ENCODE measurements around a stretch of chr7.

GRCh38 chr7:27189777-27190290 lies 4.8 kb upstream of the HOXA11 start:
- PRO-cap: no peak
CAGE:
- cytosol, long polyA plus RNA: no peak
- long polyA plus RNA: no peak
- nucleus, long polyA plus RNA: no peak

DNA sequence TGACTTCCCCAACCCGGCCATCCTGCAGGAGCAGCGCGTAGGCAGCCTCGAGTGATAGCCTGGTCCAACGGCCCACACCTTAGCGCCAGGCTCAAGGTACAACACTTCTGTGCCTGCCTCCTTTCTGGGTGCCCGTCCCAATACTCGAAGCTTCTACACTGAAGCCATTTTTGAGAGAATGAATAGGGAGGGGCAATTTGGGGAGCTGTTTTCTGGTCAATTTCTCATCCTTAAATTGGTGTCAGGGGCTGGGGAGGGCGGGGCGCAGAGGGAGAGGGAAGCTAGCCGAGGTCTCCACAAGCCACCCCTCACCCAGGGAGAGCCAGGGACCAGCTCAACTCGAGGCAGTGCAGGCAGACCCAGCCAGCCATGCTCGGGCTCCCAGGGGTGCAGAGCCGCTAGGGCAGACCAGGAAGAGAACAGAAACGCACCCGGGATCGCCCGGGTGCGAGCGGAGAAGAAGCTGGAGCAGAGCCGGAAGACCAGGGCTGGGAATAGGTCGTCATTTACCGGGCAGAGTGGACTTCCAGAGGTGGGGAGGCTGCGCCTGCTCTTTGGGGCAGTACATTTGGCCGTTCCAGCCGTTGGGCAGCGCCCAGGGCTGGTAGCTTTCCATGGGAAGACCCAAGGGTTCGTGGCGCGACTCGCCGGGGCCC lies 1.1 kb downstream of the HOXA13 start:
- PRO-cap: no peak
CAGE:
- cytosol, long polyA plus RNA: no peak
- long polyA plus RNA: no peak
- nucleus, long polyA plus RNA: no peak

GRCh38 chr7:27199306-27200010 lies 433 bp downstream of the HOXA13 start:
- PRO-cap: no peak
CAGE:
- cytosol, long polyA plus RNA: no peak
- long polyA plus RNA: no peak
- nucleus, long polyA plus RNA: no peak

DNA sequence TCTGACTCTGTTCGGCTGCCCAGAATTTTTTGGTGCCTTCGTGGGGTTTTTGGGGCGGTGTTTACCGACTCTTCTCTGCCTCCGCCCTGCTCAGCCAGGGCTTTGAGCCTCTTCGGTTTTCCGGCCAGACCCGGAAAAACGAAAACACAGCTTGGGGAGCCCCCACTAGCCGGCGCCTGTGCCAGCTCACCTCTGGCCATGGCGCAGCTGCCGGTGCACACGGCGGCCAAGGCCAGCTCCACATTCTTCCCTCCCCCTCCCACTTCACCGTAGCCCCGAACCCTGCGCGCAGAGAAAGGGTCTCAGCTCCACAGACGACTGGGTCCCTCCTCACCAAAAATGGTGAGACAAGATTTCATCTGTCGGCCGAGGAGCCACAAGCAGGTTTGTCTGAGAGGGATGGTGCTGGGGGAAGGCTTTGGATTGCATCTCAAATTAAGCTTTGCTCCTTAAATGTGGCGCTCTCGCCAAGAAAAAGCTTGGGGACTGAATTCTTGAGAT lies 2.4 kb upstream of the HOXA13 start:
- PRO-cap: no peak
CAGE:
- cytosol, long polyA plus RNA: no peak
- long polyA plus RNA: no peak
- nucleus, long polyA plus RNA: no peak

- PRO-cap: no peak
CAGE:
- cytosol, long polyA plus RNA: no peak
- long polyA plus RNA: no peak
- nucleus, long polyA plus RNA: no peak
Measured at GRCh38 chr7:27361337-27362069, 118.9 kb downstream of the EVX1 start.

DNA sequence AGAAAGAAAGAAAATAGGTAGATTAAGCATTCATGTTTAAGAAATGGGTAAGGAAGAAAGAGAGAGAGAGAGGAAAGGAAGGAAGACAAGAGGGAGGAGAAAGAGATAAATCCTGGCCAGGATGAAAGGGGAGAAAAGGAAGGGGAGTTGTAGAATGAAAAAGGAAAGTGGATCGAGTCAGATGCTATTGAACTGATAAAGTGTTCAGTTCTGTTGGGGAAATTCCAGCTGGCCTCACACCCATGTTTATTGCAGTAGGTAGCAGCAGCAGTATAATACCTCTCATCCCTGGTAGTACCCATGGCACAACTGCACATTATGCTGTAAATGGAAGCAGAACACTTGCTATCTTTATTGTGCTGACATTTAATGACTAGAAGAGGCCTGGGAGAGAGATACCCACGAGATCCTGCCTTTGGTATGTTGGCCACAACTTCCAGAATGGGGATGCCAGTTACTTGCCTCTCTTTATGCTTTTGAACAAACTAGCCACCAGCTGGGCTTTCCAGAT lies 178.1 kb downstream of the EVX1 start:
- PRO-cap: no peak
CAGE:
- cytosol, long polyA plus RNA: no peak
- long polyA plus RNA: no peak
- nucleus, long polyA plus RNA: no peak

GRCh38 chr7:27423320-27423796 lies 180.8 kb downstream of the EVX1 start:
- PRO-cap: no peak
CAGE:
- cytosol, long polyA plus RNA: no peak
- long polyA plus RNA: no peak
- nucleus, long polyA plus RNA: no peak

DNA sequence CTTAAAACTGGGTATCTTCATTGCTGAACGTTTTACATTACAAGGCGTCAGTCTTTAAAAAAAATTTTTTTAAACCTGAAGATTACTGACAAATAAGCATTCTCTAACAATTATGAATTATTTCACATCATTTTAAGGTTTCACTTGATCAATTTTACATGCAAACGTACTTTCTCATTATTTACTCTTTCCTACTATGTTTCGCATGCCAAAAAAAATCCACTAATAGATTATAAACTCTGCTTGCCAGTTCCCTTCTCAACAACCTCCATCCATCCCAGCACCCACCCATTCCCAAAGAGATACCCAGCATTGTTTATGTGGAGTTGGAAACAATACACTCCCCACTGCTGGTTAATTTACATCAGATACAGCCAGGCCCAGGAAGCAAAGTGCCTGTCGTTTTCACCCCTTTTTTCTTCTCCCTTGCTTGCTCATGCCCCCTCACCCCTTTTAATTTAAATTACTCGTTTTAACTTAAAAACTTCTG lies 60.0 kb downstream of the HIBADH start:
- PRO-cap: no peak
CAGE:
- cytosol, long polyA plus RNA: no peak
- long polyA plus RNA: no peak
- nucleus, long polyA plus RNA: no peak

DNA sequence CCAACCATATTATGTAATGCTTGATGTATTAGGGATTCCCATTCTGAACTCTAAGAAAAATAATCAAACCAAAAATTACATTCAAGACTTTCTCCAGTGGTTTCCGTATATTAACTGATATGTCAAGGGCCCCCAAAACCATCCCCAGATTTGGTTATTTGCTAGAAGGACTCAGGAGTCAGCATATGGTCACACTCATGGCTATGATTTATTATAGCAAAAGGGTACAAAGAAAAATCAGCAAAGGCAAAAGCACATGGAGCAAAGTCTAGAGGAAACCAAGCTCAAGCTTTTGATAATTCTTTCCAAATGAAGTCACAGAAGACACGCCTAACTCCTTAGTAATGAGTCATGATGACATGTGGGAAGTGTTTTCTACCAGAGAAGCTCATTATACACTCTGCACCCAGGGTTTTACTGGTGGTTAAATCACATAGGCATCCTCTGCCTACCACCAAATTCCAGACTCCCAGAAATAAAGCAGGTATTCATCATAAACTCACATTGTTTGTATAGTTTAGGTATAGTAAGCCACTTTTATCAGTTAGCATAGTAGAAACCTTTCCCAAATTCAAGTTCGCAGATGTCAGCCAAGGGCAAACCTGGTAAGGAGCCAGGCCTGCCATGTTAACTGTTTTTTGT lies 15.2 kb upstream of the HIBADH start:
- PRO-cap: no peak
CAGE:
- cytosol, long polyA plus RNA: no peak
- long polyA plus RNA: no peak
- nucleus, long polyA plus RNA: no peak

DNA sequence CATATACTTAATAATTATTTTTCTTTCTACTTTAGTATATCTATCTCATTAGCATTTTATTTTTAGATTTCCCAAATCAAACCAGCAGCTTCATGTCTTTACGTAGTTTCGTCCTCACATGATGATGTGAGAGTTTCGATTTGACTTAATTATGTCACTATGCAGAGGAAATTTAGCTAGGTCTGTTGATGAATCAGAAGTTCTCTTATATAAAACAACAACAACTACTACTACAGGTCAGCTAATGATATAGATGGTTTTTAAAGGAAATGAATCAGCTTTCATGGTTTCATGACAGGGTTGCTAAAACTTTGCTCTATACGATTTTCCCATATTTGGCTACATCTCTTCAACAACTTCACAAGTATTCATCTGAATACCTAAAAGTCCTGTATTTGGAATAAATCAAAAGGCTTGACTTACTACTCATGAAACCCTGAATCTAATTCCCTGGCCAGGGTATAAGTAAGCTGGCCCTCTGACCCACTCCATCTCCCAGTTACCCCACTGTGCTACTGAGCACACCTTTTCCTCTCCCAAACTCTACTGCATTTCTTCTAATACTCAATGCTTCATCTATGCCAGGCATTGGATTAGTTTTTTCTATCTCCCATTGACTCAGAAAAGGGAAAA lies 28.5 kb downstream of the JAZF1 start:
- PRO-cap: no peak
CAGE:
- cytosol, long polyA plus RNA: no peak
- long polyA plus RNA: no peak
- nucleus, long polyA plus RNA: no peak

- PRO-cap: no peak
CAGE:
- cytosol, long polyA plus RNA: no peak
- long polyA plus RNA: no peak
- nucleus, long polyA plus RNA: no peak
Measured at GRCh38 chr7:28156987-28157714, 23.4 kb downstream of the JAZF1 start.

DNA sequence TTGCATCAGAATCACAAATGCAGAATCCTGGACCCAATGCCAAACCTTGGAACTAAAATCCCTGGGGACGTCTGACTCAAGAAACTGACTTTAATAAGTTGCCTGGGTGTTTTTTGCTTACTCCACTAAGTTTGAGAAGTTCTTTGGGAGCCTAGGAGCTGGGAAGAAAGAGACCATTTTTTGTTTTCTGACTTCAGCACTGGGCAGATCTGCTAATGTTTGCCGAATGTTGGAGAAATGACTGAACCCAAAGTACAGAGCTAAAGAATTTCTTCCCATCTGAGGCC lies 6.5 kb upstream of the CREB5 start:
- PRO-cap: no peak
CAGE:
- cytosol, long polyA plus RNA: no peak
- long polyA plus RNA: no peak
- nucleus, long polyA plus RNA: no peak

DNA sequence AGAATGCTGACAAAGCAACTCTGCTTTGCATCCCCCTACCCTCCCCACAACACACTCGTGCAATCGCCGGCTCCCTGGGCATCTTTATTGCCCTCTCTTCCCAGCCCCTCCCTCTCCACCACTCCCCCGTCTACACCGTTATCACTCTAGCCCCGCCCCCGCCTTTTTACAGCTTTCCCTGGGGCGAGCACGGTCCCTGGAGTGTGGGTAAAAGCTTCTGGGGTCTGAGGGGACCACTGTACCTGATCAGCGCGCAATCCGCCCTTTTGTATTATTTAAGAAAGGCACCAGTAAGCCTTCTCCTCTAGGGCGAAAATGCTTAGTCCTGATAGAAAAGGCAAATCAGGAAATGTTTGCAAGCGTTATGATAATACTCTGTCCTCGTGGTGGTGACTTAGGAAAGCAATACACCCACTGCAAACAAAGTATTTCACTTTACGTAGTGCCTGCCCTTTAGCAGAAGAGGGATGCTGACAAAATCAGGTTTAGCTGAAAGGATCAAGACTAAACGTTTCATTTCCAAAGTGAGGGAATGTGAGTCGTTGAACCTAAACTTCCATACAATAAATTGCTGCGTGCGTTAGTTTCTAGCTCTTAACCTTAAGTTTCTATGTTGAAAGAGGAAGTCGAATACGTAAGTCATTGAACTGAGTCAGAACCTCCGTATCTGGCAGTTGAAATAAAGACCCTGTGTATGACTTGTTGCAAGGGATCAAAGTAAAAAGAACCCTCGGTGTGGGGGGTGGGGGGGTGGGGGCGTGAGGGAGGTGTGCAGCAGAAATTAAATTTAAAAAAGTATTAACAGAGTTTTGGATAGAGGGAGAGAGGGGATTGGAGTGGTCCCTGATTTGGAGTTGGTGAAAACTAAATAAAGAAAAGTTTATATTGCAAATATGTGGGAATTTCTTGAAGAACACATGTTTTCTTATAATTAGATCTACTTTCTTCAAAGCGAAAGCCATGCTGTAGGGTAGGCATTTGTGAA lies 1.2 kb upstream of the CREB5 start:
- PRO-cap: no peak
CAGE:
- cytosol, long polyA plus RNA: no peak
- long polyA plus RNA: no peak
- nucleus, long polyA plus RNA: no peak

DNA sequence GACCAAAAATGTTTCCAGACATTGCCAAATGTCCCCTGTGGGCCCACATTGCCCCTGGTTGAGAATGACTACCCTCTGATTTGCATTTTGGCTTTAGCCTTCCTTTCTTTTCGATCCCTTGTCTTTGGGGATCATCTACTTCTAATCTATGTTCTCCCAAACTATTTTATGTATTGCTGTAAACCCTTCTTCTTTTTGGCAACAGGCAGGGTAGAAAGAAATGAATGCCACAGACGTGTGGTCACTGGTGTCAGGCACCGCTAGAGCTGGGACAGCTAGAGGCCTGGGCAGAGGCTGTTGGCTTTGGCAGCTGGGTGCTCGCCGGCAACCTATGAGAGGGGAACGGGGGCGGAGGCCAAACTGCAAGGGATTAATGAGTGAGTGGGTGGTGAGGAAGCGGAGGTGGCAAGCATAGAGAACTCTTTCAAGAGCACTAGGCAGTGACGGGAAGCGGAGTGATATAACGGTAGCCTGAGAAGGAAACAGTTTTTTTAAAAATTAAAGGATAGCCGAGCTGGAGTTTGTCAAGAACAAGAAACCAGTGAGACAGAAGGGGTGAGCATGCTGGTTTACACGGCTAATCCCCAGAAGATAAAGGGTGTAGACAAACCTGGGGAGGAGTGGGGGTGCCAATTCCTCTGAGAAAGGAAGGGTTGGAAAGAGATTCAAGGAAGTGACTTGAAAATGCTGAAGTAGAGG lies 78.5 kb downstream of the CREB5 start:
- PRO-cap: no peak
CAGE:
- cytosol, long polyA plus RNA: no peak
- long polyA plus RNA: no peak
- nucleus, long polyA plus RNA: no peak

- PRO-cap: no peak
CAGE:
- cytosol, long polyA plus RNA: no peak
- long polyA plus RNA: no peak
- nucleus, long polyA plus RNA: no peak
Measured at GRCh38 chr7:28536167-28536658, 123.9 kb downstream of the CREB5 start.

GRCh38 chr7:28686438-28686812 lies 271.7 kb downstream of the TRIL start:
- PRO-cap: no peak
CAGE:
- cytosol, long polyA plus RNA: no peak
- long polyA plus RNA: no peak
- nucleus, long polyA plus RNA: no peak

DNA sequence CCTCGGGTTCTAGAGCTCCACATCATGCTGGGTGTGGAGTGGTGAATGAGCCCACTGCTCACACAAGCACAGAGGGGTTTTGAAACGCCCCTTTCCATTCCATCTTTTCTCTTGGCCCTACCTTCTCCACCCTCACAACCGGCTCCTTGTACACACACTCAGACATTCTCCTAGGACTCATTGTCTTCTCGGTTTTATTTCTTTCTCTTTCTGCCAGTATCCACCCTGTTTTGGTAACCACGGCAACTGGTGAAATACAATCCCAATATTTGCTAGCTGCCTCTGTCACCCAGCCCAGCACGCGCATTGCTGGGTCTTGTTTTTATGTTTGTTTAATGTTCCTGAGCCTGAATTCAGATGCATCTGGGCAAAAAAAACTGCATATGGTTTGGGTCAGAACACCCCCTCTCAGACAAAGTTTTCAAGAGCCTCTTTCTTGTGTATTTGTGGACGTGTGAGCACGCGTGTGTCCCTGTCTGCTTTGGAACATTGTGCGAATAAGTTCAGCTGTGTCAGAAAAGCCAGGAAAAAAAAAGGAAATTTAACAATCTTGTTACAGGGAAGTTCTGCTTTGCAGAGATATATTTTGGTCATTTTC lies 226.0 kb downstream of the TRIL start:
- PRO-cap: no peak
CAGE:
- cytosol, long polyA plus RNA: no peak
- long polyA plus RNA: no peak
- nucleus, long polyA plus RNA: no peak

DNA sequence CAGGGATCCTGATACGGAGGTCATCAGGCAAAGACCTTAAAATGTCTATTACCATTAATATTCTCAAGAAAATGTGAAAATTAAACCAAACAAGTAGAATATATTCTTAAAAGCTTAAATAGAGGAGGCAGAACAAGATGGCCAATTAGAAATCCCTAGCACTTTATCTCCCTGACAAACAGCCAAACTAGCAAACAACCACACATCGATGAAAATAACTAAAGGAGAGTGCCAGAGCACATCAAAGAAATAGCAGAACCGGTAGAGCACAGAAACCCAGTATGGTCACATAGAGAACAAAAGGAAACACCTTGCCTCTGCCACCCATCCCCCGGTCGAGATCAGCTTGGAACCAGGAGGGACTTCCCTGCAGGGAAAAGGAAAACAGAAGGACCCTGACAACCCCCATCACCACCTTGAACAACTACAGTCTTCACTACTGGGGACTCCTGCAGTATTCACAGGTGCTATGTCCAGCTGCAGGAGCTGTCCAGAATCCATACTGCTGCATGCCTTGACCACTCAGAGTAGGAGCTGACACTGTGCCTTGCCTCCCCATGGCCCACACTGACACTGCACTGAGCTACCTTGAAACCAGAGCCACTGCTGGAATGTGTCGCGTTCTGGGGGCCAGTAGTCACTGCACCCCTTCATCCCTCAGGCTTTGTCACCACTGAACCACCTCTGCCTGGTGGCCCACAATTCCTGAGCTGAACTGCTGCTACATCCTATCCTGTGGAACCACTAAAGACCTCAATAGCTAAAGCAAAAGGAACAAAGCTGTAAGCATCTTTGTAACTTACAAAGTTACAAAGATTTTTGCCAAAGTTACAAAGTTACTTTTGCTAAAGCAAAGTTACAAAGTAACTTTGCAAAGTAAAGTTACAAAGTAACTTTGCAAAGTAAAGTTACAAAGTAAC lies 66.9 kb downstream of the TRIL start:
- PRO-cap: no peak
CAGE:
- cytosol, long polyA plus RNA: no peak
- long polyA plus RNA: no peak
- nucleus, long polyA plus RNA: no peak

GRCh38 chr7:28955479-28956077 lies 2.6 kb downstream of the TRIL start:
- PRO-cap: no peak
CAGE:
- cytosol, long polyA plus RNA: no peak
- long polyA plus RNA: no peak
- nucleus, long polyA plus RNA: no peak

GRCh38 chr7:28990270-28990604 lies 32.1 kb upstream of the TRIL start:
- PRO-cap: no peak
CAGE:
- cytosol, long polyA plus RNA: no peak
- long polyA plus RNA: no peak
- nucleus, long polyA plus RNA: no peak

Measured in A549 (cell line).